Placental epithelial cell (primary cell): ENCODE results near the gene NAGK.

DNA sequence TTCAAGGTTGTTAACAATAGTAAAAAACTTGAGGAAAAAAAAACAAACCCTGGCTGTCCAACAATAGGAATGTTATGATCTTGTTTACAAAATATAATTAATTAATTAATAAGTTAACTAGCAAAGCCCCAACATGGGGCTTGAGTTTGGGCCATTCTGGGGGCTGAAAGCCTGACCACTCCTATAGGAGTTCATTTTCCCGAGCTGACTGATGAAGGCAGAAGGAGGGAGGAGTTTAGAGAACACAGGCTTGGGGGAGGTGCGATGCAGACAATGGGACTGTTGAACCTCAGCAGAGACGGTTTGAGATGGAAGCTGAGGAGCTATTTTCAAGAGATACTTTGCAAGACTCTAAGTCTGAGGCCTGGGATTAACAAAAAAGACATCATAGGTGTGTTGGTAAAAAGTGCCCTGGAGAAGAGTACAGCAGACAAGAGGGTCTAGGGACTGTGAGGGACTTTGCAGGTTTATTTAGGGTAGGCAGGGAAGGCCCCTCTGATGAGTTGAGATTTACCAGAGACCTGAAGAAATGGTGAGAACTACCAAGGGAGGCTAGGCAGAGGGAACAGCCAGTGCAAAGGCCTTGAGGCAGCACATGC lies 31.5 kb downstream of the PCBP1 start:
- CAGE, long polyA plus RNA: no peak

DNA sequence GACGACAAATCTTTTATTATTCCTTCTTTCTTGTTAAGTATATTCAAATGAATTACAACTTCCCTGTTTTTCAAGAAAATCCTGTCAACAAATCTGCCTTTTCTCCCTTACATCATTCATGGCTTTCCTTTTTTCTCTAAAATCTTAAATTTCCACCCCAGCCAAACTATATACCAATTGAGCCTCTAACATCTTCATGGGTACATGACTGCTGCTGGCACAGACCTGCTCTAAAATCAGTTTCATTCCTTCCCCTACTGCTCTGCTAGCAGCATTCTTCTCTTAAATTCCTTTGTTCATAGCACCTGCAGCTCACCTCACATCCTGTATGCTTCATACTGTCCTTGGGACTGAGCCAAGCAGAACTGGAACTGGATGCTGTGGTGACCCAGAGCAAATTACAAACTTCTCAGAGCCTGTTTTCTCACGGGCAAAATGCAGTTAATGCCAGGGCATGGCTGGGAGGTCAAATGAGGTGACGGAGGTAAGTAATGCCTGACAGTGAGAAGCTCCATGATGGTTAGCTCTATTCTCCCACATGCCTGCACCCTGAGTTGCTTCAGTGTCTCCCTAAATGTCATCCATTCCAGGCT lies 29.9 kb downstream of the C2orf42 start:
- CAGE, long polyA plus RNA: no peak

DNA sequence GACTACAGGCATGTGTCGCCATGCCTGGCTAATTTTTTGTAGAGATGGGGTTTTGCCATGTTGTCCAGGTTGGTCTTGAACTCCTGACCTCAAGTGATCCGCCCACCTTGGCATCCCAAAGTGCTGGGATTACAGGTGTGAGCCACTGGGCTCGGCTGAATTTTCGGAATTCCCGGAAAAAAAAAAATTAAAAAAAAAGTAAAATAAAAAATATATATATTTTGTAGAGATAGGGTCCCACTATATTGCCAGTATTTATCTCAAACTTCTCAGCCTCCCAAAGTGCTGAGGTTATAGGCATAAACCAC lies 24.9 kb downstream of the TIA1 start:
- CAGE, long polyA plus RNA: no peak

DNA sequence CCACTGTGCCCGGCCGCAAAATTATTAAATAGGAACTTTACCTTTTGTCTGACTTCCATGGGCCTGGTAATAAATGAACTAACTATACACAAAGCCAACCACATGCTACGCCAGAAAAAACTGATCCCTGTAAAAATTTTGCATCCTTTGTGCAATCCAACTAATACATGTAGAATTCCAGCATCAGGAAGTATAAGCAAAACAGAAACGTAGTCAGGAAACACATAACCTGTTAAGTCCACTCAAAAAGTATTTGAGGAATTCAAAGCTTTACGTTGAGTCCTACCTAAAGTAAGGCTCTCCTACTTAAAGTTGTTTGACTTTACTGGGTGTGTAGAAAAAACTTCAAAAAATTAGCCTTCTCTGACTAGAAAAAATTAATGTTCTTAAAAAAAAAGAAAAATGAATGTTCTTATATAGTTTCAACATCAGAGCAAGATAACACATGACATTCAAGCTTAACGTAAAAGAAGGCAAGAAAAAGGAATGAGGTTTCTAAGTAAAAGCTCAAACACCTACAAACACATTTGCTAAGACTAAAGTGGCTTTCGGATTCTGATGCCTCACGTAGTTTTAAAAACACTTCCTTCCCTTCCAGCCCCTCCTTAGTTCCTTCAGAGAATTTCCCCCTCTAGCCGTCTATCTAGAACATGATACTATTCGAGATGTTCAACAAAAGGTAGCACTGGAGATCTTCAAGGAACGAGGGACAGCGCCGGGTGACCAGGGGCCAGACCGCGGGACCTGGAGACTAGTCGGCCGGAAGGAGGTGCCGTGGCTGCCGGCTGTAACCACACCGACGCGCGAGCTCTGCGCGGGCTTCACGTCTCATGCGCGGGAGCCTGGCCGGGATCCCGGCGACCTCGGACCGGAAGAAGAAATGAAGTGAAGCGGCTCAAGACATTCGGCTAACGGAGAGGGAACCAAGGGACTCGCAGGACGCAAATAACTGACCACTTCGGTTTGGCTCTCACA lies 619 bp downstream of the SNRPG start:
- CAGE, long polyA plus RNA: no peak

- CAGE, long polyA plus RNA: no peak
Observed at GRCh38 chr2:70472684-70472927, 81.0 kb downstream of the TGFA start.

GRCh38 chr2:70524824-70525661 lies 28.6 kb downstream of the TGFA start:
- CAGE, long polyA plus RNA: no peak

GRCh38 chr2:71001062-71001478 lies 6.4 kb upstream of the TEX261 start:
- CAGE, long polyA plus RNA: no peak

DNA sequence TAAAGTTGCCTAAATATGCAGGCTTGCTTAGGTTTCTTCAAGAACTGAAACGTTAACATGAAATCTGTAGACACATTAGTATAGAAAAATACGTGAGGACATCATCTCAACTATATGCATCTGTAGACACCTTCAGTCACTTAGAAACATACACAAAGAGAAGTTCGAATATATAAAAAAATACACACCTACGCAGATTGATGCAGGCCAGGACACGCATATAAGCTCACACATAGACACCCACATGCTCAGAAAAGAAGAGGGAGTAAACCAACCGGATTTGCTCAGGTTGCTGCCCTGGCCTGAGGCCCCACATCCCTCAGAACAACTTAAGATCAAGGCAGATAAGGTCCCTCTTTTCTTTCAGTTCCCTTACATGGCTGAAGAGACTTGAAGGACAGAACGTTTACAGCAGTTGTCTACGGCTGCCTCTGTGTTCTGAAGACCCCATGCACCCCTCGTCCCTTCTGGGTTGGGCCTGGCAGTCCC lies 4.5 kb upstream of the NAGK start:
- CAGE, long polyA plus RNA: no peak

- CAGE, long polyA plus RNA: no peak
Observed at GRCh38 chr2:71068066-71068747, at the start of gene NAGK. Gene NAGK, plus strand, starts transcription at chr2:71068648.

GRCh38 chr2:71132961-71133565 lies 2.6 kb downstream of the MPHOSPH10 start:
- CAGE, long polyA plus RNA: no peak

DNA sequence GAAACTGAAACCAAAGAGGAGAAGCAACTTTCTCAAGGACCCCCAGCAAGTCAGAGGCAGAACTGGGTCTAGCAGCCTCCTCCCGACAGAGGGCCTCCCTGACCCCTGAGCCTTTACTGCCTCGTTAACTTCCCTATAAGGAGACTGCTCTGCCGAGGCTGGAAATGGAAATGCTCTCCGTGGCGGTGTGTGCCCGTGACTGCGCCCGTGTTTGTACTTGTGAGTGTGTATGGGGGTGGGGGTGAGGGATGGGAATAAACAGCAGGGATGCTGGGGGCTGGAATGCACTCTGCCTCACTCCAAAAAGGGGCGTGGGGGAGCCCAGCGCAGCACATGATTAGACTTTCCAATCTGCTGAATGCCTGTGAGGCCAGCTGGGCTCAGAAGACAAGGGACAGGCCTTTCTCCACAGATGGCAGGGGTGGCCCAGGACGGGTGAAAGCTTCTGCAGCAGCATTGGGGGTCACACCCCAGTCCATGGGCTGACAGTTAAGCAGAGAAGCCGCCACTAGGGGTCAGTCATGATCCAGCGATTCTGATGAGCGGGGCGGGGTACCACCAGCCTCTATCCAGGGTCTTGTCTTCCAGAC lies 26.8 kb downstream of the MPHOSPH10 start:
- CAGE, long polyA plus RNA: no peak

DNA sequence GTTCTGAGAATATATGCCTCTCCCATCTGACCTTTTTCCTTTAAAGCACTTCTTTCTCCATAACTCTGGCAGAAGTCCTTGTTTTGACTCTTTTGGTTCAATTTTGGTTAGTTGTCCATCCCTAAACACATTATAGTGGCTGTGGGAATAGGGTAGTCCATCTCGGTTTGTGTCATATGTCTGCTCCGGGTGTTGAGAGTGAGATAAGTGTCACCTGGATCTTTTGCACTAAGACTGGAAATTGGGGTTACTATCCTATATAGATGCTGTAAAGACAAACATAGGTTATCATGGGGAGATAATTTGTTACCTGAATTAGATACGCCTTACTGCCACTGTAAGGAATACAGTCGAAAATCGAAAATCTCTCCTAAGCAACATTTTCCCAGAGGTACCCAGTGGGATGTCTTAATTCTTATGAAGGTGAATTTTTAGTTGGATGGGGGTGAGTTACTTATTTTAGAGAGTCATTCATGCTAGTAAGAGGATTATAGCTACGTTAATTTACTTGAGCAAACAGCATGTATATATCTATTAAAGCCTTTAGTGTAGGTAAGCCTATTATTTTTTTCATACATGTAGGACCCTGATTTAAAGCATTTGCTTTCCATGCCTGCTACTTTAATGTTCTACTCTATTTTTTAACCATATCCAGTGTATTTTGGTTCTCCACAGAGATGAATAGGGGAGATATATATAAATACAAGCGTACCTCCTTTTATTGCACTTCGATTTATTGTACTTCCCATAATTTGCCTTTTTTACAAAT lies 25.7 kb downstream of the ZNF638 start:
- CAGE, long polyA plus RNA: no peak

DNA sequence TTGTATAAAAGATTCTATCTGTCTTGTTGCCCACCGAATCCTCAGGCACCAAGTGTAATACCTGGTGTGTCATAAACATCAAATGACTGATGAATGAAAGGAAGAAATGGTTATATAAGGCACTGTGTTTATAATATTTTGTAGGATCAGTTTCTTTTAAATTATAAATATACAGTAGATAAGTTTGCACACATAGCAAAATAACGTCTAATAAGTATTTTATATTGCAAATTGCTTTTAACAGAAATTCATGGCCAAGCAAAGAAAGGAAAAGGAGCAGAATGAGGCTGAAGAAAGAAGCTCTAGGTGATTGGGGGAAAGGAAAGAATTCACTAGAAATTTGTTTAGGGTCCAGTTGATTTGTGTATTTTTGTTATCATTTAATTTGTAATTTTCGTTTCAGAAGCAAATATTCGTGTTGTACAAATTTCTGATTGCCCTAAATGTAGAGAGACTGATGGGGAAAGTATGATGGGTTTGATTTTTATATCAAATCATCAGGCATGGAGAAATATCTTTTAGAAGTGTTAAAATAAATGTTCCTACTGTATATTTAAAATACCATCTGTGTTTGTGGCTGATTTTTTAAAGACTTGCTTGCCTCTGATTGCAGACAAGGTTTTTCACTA lies 31.9 kb upstream of the DYSF start:
- CAGE, long polyA plus RNA: no peak

GRCh38 chr2:71452568-71453139 lies 13.8 kb upstream of the DYSF start:
- CAGE, long polyA plus RNA: no peak

- CAGE, long polyA plus RNA: no peak
Observed at GRCh38 chr2:71453243-71454303, 12.9 kb upstream of the DYSF start.

DNA sequence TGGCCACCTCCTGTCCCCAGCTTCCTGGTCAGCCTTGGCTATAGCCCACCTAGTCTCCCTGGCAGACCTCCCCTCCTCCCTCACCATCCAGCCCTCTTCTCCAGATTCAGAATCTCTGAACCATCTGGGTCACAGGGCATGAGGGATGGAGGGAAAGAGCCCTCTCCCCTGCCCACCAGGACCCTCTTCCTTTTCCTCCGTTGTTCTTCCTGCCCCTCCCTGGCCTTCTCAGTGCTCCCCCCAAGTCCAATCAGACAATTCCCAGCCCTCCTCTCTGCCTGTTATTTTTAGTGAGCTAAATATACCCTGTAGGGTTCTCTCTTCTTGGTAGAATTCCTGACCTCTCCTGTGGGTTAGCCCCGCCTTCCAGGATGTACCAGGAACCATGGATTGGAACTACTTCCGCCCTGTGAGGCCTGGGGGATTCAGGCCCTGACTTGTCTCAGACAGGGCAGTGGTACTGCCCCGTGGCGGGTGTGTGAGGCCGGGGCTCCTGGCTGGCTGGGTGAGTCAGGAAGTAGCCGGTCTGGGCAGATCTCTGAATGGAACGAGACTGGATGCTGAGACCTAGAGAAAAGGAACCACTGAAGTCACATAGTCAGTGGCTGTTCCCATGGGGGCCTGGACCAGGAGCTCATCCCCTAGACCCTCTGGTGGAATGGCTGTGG lies 37.2 kb downstream of the DYSF start:
- CAGE, long polyA plus RNA: no peak

GRCh38 chr2:71742825-71743192 lies 276.3 kb downstream of the DYSF start:
- CAGE, long polyA plus RNA: no peak

GRCh38 chr2:71898672-71899656 lies 248.7 kb downstream of the CYP26B1 start:
- CAGE, long polyA plus RNA: no peak

DNA sequence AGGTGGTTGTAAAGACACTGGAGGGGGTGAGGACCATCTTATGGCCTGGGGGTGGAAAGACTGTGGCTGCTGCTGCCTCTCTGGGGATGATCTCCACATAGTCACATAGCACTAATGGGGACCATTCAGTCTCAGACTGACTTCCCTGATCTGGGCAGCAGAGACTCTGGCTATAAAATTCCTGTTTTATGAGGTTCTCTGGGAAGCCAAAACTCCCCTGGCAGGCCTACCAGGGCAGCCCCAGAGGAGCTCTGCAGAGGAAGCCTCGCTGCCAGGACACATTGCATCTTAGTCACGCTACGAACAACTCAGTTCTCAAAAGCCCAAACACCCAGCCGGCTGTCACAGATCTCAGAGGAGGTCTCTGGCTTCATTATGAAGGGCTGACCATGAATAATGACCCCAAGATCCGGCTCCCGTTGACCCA lies 212.5 kb downstream of the CYP26B1 start:
- CAGE, long polyA plus RNA: no peak

- CAGE, long polyA plus RNA: no peak
Observed at GRCh38 chr2:72032564-72033158, 115.0 kb downstream of the CYP26B1 start.